SEM (cell line): ENCODE measurements around a stretch of chr1.

DNA sequence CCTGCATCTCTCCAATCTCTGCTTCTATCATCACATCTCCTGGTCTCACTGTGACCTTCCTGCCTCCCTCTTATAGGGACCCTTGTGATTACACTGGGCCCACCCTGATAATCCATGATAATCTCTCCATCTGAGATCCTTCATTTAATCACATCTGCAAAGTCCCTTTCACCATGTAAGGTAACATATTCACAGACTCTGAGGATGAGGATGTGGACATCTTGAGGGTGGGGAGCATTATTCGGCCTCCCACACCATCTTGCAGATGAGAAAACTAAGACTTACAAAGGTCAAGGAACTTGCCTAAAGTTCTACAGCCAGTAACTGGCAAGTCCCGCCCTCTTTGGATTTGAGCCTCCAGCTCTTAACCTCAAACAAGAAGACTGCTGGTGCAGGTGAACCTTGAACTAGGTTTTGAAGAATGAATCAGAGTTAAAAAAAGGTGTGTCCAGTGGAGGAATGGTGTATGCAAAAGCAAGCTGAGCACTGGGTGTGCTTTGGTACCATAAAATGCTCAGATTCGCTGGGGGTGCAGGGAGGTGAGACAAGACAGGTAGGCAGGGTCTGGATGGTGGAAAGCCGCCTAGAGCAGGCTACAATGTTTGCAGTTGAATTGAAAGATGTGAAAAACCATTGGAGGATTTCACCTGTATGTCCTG is 39.6 kb downstream of the FOXD2 start:
- PRO-cap = no peak

- PRO-cap = no peak
These were observed 44.2 kb downstream of the FOXD2 start for GRCh38 chr1:47482134-47482333.

DNA sequence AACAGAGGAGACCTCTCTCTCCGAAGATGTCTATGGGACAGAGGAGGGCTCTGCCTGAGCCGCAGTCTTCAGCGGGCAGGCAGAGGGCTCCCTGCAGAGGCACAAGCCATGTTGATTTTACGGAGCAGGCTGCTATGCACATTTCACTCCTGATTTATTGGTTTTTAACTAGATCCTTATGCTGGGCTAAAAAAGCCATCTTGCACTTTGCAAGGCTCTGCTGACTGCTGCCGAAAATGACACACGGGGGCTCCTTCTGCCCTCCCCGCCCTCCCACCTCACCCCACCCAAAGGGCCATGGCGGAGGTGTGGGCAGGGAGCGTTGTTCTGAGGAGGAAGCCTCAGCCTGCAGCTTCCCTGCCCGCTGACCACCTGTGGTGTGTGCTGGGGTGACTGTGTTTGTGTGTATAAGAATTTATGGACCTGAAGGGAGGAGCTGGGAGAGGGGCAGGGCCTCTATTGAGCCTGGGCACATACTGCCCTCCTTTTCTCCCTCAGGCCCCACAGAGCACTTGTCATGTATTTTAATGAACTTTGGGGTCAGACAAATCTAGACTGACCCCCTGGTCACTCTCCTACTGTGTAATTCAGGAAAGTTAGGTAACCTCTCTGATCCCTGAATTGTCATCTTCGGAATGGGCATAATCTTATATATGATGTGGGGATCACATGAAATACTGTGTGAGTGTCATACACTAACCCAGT is 71.3 kb downstream of the FOXD2 start:
- PRO-cap = no peak

DNA sequence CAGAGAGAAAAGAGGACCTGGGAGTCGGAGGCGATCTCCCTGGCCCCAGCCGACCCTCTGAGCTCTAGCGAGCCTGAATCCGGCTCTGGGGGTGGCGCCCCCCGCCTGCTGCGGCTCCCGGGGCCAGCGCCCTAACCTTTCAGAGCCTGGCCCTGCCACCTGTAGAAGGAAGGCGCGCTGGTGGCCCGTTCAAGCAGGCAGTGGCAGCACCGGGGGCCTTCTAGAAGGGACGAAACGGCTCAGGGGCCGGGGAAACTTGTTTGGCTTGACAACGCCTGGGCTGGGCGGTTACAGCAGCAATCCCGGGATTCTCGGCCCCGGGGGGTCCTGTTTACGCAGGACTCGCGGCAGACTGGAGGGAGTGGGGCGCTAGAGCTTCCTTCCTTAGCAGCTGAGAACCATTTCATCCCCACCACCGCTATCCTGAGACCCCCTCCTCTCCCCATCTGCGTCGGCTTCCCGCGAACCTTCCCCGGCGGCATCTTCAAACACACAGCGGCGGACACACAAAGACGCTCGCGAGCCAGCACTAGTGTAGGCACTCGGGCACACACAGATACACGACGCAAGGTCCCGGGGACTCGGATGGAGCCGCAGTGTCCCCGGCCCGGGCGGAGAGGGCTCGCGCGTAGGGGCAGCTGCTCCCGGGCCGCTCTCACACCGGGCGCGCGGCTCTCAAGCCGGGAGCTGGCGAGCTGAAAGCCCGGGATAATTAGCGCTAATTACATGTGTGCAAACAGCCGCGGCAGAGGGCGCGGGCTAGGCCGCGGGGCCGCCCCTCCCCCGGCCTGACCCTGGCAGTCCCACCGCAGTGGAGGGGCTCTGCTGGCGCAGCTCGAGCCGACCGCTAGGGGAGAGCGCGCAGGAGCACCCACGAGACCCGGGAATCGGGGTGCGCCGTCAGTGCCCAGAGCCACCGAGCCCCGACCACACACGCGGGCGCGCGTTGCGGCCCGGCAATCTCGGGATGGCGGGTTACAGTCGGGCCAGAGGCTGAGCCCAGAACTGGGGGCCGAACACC is 271.3 kb downstream of the FOXD2 start:
- PRO-cap = no peak

- PRO-cap = no peak
These were observed 275.5 kb downstream of the FOXD2 start for GRCh38 chr1:47713380-47713687.

DNA sequence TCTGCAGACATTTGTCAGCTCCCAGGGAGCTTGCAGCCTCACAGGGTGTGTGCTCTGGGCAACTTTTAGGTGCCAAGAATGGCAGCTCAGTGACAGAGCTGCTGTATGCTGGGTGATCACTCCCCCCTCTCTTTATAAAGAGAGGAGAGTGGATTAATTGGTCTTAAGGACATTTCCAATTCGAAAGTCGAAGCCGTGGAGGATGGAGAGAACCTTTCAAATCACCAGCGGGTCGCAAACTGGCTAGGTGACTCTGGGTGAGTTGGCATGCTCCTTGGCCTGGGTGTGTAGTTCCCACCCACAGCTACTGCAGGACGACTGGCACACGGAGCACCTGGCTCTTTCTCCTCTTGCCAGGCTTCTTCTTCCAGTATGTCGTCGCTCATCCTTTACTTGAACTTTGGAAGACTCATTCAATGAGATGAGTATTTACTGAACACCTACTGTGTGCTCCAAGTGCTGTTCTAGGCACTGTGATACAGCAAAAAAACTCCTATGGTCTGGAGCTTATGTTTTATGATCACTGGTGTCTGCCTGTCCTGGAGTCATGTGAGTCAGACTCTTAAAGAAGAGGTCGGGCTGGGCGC is 165.6 kb downstream of the TRABD2B start:
- PRO-cap = no peak

- PRO-cap = no peak
These were observed 131.3 kb downstream of the TRABD2B start for GRCh38 chr1:47865686-47866449.

GRCh38 chr1:48241521-48242787 is 19.4 kb downstream of the SLC5A9 start:
- PRO-cap = no peak

DNA sequence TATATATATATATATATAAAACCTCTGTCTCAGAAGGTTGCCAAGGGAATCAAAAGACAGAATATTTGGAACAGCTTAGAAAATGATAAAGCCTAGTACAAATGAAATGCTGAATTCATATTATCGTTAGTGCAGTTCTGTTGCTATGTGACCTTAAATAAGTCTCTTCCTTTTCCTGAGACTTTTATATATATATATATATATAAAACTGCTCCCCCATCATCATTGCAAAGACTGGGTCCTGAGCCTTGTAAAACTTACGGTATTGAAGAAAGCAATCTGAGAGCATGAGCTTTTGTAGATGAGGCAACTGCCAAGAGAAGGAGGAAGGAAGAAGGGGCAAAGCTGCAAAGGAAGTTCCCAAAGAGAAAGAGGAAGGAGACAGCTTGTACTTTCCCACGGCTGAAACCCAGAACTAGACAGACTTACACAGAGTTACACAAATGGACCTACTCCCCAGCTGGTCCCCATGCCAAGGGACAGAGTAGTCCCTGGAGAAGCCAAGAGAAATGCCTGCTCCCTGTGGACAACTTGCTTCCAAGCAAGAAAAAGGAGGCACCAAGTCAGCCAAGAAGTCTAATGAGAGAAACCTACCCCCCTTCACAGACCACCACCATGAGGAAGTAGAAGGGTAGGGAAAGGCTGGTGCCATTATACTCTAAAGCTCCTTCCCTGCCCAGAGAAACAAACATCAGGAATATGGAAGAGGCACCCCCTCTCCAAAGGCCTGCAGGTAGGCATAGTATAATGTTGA is 22.6 kb downstream of the SLC5A9 start:
- PRO-cap = no peak

DNA sequence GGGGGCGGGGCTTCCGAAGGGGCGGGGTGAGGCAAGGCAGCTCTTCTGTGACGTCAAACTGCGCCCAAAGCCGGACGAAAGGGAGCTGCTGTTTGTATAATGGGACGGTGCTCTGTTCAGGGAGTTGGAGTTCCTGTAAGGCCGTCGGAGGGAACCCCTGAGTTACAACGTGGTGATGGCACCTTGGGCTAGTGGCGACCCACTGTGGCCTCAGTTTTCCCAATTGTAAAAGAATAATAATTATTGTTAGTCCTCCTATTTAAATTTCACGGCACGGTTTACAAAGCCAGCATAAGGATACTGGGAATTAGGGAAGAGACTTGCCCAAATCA is 285 bp upstream of the SPATA6 start:
- PRO-cap = bidirectional peak, plus-strand start at position 67 of the sequence, minus-strand start outside the sequence

DNA sequence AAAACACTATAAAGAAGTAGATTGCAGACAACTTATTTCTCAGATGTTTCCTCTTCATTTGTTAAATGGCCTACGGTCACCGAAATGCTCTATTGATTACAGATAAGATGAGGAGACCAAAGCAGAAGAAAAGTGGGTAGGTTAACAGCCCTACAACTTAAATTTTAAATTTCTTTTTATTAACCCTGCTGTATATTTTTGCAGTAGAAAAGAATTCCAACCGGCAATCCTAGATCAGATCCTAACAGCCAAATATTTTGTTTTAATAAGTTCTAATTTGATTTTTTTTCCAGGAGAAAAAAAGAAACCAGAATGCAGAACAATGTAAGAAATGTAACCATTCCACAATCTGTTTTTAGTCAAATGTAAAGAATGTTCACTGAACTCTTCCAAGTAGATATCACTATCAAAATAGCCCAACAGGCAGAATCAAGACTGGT is 138.2 kb downstream of the FAF1 start:
- PRO-cap = no peak

- PRO-cap = no peak
These were observed 50.5 kb downstream of the FAF1 start for GRCh38 chr1:50909313-50910319.

DNA sequence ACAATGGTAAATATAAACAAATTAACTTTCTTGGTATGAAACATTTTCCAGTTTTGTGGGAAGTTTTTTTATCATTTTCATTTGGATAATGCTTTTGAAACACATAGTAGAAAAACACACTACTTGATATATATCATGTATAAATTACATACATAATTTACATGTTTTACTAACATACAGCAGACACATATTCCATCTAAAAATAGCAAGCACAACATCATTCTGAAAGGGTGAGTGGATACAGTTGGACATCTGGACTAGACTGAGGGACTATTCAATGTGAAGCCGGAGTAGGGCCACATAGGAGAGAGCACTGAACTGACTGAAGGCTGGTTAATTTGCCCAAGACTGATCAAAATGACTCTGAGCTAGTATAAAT is 11.7 kb downstream of the CDKN2C start:
- PRO-cap = unidirectional peak, minus-strand start at position 264 of the sequence

DNA sequence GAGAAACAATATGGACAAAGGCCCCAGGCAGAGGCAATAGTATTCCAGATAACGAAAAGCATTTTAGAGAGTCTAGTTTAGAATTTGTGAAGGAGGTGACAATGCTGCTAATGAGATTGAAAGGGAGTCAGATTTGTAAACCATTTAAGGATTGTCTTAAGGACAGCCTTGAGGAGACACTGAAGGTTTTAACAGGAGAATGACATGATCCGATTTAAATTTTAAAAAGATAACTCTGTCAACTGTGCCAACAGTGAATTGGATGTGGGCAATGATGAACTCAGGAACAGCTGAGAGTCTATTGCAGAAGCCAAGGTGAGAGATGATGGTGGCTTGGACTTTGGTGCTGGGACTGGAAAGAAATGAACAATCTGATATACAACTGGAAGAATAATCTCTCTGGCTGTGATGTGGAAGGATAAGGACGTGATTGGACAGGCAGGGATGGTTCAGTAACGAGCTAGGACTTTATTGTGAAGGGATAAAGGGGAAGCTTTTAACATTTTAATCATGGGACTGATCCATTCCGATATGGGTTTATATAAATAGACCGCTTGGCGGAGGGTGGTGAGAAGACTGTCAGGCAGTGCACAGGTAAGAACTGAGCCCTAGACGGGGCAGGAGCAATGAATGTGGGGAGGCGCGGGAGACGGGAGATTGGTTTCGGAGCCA is 482 bp upstream of the RNF11 start:
- PRO-cap = no peak

DNA sequence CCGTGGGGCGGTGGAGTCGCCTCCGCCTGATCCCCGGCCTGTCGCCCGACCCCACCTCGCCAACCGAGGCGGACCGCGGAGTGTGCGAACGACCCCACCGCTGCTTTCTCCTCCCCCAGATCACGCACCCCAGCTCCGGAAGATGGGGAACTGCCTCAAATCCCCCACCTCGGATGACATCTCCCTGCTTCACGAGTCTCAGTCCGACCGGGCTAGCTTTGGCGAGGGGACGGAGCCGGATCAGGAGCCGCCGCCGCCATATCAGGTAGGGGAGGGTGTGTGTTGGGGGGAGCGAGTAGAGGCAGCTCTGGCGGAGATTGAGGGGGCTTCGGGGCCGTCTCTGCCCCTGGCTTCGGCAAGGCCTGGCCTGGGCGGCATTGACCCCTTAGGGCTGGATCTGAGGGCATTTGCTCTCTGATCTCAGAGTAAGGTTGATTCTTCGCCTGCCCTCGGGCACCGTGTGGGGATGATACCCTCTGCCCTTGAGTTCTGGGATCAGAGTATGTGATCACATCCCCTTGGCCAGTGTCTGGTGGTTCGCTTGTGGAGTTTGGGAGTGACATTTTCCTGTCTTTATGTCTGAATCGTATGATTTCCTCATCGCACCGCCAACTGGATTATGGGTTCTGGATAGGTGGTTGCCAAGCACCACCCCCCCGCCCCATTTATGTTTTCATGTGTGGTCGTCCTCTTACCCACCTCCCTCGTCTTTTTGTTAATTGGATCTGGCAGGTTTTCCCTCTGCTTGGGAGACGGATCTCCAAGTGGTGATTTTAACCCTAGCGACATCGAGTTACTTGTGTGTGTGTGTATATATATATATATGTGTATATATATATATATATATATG is 767 bp downstream of the RNF11 start:
- PRO-cap = bidirectional peak, plus-strand start at position 201 of the sequence, minus-strand start at position 64 of the sequence; bidirectional peak, plus-strand start at position 710 of the sequence, minus-strand start at position 462 of the sequence; bidirectional peak, plus-strand start outside the sequence, minus-strand start at position 809 of the sequence

GRCh38 chr1:51288556-51288970 is 41.8 kb downstream of the TTC39A start:
- PRO-cap = no peak

- PRO-cap = no peak
These were observed 6.1 kb downstream of the TTC39A start for GRCh38 chr1:51324159-51324842.

DNA sequence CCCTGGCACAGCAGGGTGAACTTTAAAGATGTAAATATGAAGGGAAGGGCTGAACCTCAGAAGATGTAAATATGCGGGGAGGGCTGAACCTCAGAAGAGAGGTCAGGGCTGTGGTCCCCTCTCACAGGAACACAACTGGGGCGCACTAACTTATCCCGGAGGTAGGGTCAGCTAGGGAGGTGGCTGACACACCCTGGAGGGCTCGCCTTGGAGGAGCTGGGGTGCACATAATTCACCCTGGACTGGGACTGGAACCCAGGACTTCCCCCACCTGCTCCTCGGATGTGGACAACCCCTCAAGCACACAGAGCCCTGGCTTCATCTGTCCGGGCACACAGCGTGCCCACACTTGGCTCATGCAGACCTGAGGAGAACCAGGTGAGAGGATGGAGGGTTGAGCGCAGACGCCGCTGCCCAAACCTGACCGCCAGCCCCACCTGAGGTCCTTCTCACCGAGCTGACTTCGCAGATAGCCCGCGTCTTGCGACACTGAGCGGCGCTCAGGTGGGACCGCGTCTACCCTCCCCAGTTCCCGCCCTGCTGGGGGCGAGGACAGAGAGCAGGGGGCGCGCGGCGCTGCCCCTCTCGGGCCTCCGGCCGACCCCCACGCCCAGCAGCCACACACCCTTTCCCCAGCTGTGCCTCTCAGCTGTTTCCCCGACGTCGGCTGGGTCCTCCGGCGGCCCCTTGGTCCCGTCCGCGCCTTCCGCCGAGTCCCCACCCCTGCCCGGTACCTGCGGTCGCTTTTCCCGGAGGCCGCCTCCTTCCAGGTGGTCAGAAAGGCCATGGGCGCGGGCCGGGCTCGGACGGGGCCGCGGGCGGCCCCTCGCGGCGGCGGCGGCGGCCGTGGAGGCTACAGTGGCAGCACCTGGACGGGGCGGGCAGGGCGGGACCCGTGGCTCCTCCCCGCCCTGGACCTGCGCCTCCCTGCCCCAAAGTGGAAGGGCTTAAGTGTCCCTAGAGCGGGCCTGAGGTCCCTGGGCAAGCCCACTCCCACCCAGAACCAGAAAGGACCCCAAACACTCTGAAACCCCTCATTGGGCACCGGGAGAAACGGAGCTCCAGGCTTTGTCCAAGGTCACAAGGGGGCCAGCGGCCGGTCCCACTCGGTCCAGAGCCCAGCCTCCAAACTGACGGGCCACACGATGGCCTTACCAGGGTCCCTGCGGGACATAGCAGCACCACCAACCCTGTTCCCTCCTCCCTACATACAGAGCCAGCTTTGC is 14.3 kb upstream of the TTC39A start:
- PRO-cap = no peak

DNA sequence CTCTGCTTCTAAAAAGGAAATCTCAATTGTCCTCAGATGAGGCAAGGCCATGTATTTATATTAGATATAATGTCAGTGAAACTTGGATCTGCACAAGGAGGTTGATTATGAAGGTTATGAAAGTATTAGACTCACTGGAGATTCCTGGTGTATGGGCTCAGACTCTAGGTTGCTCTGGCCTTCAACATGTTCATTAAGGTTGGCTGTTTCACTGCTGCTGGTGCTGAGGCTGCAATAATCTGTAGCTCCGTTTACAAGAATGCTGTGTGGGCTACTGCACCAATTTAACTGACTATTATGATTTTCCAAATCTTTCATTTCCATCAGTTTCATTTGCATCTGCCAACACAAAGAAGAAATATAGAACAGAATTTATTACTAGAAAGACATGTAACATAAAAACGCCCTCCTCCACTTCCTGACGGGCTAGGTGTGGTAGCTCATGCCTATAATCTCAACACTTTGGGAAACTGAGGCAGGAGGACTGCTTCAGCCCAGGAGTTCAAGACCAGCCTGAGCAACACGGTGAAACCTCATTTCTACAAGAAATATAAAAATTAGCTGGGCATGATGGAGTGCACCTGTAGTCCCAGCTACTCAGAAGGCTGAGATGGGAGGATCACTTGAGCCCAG is 75.5 kb upstream of the TTC39A start:
- PRO-cap = no peak

GRCh38 chr1:51516945-51517796 is 1.9 kb downstream of the EPS15 start:
- PRO-cap = no peak